ENCODE measurements around a stretch of chr2.

DNA sequence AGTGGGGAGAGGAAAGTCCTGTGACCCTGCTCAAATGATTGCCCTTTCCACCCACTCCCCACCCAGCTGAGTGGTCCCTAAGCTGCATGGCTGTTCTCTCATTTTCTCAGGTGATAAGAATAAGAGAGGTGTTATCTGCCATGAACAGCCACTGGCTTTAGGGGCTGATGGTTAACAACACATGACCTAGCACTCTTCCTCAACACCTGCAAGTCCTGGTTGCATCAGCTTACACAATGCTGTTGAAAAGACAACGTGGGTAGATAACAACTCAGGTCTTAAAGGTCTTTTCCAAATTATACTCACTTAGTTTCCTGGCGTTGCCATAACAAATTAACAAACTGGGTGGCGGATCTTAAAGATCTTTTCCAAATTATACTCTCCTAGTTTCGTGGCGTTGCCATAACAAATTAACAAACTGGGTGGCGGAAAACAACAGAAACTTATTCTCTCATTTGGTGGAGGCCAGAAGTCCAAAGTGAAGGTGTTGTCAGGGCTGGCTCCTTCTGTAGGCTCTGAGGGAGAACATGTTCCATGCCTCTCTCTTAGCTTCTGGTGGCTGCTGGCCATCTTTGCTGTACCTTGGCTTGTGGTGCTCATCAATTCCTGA is 90.4 kb upstream of the RTN4 start:
- PRO-cap, 10 experiments, result no peak in any of the 10 experiments

DNA sequence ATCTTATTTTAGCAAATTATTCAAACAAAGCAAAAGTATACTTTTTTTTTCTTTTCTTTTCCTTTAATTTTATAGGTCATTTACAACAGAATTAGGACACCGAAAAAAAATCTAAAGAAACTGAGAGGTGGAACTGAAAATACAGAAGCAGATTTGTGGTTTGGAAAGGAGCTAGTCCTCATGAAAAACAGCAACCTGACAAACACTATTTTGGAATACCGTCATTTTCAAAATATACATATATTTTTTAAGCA is 2.9 kb downstream of the CCDC88A start:
- PRO-cap, 10 experiments, result no peak in any of the 10 experiments

DNA sequence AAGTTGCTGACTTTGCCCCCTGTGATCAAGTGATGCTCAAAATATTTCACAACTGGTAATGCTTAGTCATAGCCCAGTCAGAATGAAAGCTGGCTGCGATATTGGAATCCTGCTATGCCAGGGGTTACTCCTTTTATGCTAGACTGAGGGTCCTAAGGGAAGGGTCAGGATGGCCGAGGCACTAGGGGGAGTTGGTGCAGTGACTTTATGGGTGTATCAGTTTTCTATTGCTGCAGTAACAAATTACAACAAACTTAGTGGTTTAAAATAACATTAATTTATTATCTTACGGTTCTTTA is 19.4 kb upstream of the CFAP36 start:
- PRO-cap, 10 experiments, result peak in 2 of 10 experiments; most common plus-strand start position 162 of the sequence (in 2)

DNA sequence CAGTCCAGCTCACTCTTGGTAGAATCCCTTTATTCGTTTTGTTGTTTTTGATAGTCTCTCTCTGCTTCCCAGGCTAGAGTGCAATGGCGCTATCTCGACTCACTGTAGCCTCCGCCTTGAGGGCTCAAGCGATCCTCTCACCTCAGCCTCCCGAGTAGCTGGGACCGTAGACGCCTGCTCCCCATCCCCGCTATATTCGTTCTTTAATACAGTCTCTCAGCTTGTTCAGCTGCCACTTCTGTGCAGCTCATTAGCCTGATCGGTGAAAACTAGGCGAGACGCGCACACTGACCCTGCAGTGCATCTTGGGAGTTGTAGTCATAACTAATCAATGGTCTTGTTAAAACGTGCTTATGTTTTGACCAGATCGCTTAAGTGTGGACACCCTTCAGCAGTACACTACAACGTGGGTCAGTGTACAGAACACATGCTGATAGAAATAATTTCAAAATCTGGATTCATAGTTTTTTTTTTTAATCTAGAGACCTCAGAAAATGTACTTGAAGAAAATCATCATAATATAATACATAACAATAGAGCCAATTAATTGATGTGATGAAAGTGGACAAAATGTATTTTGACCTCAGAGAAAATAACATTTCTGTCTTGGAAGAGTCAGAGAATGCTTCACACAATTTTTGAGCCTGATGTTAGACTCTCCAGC is 1.3 kb upstream of the PPP4R3B start:
- PRO-cap, 10 experiments, result peak in 6 of 10 experiments; most common plus-strand start position 250 of the sequence (in 1); most common minus-strand start position 252 of the sequence (in 3)

DNA sequence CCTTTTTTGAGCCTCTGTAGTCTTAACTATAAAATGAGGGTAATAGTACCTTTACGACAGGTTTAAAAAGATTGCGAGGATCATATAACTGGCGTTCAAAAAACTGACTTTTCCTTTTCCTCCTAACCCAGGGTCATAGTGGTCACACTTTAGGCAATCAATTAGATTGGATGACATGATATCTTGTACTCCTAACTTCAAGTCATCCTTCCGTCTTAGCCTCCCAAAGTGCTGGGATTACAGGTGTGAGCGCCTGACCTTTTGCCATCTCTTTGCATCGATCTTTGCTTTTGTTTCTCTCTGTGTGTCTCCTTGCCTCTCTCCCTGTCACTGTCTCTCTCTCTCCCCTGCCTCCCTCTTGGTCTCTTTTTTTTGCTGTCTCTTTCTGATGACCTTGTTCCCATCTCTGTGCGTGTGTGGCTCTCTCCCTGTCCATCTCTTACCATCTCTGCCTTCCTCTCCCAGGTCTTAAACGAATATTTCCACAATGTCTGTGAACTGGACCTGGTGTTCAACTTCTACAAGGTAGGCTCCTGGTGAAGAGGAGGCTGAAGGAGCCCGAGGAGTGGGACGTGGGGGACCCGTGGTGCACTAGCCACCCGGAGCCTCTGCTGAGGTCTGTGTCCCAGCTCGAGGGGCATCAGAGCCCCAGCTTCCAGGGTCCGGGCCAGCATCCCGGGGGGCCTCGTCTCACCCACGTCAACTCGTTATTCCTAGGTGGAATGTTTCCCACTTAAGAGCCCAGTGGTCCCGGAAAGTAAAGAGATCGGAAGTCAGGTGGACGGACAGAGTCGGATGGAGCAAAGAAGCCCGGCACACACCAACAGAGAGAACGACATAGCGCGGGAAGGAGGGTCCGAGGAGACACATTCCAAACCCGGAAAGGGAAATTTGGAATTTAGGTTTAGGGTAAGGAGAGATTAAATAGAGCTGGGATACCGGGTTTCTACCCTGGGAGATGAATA is 725 bp downstream of the PNPT1 start:
- PRO-cap, 10 experiments, result no peak in any of the 10 experiments

DNA sequence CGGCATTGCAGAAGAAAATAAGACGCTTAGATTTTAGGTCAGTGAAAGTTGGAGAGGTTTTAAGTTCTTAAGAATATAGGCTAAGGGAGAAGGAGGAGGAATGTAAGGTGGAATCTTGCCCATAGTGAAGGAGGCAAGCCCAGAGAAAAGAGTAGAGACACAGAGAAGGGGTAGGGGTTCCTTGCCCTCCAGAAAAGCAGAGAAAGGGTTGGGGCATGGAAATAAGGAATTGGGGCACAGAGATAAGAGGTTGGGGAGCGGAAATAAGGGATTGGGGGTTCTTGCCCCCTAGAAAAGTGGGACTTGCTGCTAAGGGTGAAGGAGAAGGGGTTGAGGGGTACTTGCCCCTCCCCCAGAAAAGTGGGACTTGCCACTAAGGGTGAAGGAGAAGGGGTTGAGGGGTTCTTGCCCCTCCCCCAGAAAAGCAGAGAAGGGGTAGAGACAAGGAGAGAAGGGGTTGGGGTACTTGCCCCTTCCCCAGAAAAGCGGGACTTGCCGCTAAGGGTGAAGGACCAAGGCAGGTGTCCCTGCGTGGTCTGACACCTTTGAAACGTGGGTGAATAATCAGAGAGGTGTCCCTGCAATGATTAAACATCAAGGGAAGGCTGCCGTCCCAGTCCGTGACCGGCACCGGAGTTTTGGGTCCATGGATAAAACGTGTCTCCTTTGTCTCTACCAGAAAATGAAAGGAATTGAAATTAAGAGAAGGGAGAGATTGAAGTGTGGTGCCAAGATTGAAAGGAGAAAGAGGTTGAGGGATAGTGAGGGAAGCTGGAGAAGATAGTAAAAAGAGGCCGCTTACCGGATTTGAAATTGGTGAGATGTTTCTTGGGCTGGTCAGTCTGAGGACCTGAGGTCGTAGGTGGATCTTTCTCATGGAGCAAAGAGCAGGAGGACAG is 71.4 kb downstream of the VRK2 start:
- PRO-cap, 10 experiments, result no peak in any of the 10 experiments

- PRO-cap, 10 experiments, result no peak in any of the 10 experiments
Observed at GRCh38 chr2:59066633-59067413, 825.7 kb upstream of the FANCL start.

DNA sequence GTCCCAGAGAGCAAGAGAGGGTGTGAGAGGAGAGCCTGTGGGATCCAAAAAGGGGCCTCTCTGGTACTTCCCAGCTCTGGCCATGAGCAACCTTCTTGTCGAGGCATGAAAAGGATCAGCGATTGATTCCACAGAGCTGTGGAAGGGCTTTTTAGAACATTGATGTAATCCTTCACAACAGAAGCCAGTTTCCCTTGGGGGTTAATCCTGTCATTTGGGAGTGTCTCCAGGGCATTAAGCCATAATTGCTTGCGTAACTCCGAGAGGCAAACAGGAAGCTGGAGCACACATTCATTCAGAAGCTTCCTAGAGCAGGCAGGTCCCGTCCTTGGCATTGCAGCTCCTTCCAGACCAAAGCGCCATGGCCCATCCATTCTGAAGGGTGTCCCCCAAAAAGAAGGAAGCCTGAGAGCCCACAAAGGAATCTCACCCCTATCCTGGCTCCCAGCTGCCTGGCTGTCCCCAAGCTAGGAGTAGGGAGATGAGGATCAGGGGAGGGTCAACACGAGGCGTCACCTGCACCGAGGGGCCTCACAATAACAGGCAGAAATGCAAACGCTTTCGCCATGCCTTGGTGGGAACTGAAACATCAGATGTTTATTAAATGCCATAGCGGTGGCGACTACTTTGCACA is 339.5 kb downstream of the BCL11A start:
- PRO-cap, 10 experiments, result peak in 5 of 10 experiments; most common plus-strand start position 298 of the sequence (in 5)

DNA sequence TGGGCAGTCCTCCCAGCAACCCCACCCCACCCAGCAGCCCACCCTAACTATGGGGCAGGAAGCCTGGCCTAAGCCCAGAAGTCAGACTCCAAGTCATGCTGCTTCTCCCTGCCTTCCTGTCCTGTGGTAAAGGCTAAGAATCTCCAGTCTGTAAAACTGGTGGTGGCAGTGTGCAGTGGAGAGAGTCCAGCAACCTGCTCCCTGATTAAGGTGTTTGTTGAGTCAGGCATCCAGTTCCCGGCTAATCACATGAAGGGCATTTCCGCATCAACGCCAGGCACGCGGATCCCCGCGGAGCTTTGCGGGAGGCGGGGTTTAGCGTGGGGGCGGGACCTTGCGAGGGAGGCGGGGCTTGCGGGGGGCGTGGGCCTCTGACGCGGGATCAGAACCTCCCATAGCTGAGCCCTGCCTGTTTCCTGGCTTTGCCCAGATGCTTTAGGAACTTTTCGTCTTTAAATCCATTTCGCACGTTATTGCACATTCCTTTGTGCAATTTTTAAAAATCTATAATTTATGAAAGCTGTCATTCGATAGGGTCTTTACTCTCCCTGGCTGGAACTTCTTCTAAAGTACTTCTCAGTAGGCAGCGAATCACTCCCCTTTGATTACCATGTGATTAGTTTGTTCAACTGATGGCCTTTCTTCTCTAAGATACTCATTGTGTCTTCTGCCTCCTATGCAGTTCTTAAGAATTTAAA is 255.7 kb downstream of the BCL11A start:
- PRO-cap, 10 experiments, result peak in 1 of 10 experiments; most common minus-strand start position 301 of the sequence (in 1)

GRCh38 chr2:60531762-60532359 is 21.6 kb downstream of the BCL11A start:
- PRO-cap, 10 experiments, result peak in 1 of 10 experiments; most common minus-strand start chr2:60532026 (in 1)

DNA sequence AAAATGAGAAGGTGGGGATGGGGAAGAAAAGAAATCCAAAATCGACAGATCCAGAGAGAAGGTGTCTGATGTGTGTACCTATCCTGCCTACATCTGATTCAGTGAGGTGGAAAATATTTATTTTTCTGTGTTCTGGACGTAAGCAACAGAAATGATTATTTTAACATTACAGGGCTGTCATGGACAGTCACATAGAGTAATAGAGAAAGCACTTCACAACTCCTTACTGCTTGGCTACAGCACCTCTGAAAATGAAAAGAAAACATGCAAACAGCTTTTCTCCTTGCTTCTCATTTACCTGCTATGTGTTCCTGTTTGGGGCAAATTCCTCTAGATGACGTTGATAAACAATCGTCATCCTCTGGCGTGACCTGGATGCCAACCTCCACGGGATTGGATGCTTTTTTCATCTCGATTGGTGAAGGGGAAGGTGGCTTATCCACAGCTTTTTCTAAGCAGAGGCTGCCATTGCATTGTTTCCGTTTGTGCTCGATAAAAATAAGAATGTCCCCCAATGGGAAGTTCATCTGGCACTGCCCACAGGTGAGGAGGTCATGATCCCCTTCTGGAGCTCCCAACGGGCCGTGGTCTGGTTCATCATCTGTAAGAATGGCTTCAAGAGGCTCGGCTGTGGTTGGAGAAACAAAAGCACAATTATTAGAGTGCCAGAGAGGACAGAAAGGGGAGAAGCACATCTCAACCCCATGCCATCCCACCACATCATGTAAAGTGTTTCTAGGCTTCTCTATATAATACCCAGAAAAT is 7.6 kb downstream of the BCL11A start:
- PRO-cap, 10 experiments, result no peak in any of the 10 experiments

GRCh38 chr2:60581349-60582196 is 28.1 kb upstream of the BCL11A start:
- PRO-cap, 10 experiments, result peak in 1 of 10 experiments; most common minus-strand start chr2:60581935 (in 1)

DNA sequence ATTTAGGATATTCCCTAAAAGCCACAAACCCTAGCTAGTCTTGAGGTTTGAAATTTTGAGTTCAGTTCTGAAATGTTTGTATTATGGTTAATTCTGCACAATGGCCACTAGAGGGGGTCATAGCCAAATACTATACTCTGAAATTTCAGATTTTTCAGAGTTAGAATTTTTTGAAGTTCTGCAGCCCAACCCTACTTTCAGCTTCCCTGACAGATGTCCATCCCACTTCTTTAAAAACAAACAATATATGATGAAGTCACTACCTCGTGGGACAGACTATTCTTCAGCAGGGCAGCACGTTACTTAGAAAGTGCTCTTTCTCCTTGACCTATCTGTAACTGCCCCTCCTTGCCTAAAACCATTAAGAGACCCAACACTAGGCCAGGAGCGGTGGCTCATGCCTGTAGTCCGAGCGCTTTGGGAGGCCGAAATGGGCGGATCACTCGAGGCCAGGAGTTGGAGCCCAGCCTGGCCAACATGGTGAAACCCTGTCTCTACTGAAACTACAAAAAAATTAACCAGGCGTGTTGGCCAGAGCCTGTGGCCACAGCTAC is 48.2 kb upstream of the PAPOLG start:
- PRO-cap, 10 experiments, result peak in 1 of 10 experiments; most common plus-strand start position 274 of the sequence (in 1)

DNA sequence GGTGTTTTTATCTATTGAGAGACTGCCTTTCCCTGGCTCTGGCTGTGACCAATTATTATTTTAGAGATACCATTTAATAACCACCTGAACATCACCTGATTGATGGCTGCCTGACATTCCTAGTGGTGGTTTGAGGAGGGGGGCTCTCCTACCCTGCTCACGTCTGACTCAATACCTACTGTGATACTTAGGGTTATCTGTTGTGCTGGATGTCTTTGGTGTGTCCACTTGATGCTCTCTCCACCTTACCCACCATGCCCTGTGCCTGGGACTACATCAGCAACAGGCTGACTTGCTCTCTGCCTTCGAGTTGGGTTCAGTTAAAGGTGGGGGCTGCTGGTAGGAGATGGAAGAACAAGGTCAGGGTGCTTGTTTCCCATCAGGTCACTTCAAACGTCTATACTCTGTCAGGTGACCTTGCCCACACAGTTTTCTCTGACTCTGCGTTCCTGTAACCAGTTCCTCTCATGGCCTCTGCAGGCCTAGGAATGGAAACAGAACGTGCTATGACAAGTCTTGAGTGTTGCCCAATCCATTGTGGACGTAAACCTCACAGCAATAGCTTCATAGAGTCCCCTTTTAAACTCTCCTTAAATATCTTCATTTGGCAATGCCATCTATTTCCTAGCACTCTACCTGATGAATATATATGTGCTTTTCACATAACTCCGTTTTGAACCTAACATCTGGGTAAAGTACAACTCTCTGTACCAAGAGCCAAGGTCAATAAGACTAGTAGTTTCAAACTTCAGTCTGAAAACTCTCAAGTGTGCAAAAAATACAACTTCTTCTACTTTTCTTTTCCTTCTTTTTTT is 38.4 kb upstream of the PAPOLG start:
- PRO-cap, 10 experiments, result peak in 1 of 10 experiments; most common minus-strand start position 484 of the sequence (in 1)

- PRO-cap, 10 experiments, result peak in 3 of 10 experiments; most common minus-strand start chr2:60885747 (in 3)
Observed at GRCh38 chr2:60885455-60886119, 4.2 kb downstream of the REL start.

DNA sequence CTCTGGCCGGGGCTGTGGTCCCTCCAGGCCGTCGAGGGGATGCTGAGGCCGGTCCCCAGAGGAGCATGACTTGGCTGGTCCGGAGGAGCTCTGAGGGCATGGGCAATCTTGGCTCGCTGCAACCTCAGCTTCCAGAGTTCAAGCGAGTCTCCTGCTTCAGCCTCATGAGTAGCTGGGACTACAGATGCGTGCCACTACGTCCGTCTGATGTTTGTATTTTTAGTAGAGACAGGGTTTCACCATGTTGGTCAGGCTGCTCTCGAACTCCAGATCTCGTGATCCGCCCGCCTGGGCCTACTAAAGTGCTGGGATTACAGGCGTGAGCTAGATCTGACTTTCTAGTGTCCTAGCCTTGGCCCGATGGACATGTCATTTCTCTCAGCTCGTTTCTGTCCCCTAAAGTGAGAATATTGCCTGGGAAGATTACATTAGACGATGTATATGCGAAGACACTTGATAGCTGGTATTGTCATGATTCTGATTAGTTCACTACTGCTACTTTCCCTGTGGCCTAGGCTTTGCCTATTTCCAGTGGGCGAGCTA is 16.3 kb downstream of the C2orf74 start:
- PRO-cap, 10 experiments, result peak in 3 of 10 experiments; most common minus-strand start position 44 of the sequence (in 1)

GRCh38 chr2:61670531-61670848 is 132.3 kb upstream of the XPO1 start:
- PRO-cap, 10 experiments, result no peak in any of the 10 experiments

GRCh38 chr2:61770685-61771221 is 83.1 kb downstream of the FAM161A start:
- PRO-cap, 10 experiments, result no peak in any of the 10 experiments

GRCh38 chr2:61775840-61776405 is 77.9 kb downstream of the FAM161A start:
- PRO-cap, 10 experiments, result no peak in any of the 10 experiments

GRCh38 chr2:62304497-62305422 is 108.8 kb downstream of the B3GNT2 start:
- PRO-cap, 10 experiments, result peak in 1 of 10 experiments; most common plus-strand start chr2:62305266 (in 1); most common minus-strand start chr2:62305236 (in 1)

All from Metastatic Breast Carcinoma in the Brain (tissue), 10 donors.